ENCODE measurements around a stretch of chr22.

DNA sequence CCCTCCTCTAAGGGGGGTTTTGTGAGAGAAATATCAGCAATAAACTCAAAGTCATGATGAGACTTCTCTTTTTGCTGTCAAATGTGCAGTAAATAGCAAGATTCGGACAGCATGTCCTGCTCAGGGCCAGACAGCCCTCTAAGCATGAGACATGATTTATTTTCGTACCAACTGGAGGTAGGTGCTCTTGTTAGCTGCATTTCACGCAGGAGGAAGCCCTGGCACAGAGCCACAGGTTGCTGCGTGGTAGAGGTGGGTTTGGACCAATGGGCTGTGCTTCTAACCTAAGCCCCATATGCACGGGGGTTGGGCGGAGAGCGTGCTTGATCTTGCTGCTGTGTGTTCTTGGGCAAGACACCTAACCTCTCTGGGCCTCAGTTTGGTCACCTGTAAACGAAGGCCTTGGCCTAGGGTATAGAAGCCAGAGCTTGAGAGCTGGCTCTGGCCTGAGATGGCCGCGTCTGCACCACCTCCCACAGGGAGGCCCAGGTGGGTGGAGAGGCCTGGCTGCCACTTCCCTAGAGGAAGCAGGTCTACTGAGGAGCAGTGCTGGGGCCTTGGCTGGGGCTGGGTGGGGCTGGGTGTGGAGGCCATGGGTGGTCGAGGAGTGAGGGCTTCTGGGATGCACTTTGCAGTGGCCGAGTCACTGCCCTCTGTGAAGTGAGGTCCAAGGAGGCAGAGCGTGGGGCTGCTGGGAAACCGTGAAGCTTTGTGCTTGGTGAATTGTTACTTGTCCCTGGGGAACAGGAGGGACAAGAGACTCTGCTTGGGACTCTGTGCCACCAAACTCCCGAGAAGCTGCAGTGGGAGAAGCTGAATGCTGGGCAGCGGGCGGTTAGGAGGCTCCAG, 38.5 kb upstream of the GRAMD4 start:
- PRO-cap, result no peak

DNA sequence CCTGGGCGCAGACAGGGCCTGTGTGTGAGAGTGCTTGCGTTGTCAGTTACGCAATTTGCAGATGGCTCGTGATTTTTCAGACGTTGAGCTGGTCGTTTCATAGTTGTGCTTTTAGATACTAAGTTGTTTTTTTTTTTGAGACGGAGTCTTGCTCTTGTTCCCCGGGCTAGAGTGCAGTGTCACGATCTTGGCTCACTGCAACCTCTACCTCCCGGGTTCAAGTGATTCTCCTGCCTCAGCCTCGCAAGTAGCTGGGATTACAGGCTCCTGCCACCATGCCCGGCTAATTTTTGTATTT, 21.0 kb upstream of the GRAMD4 start:
- PRO-cap, result no peak

GRCh38 chr22:46627440-46628000, 7.3 kb downstream of the GRAMD4 start:
- PRO-cap, result no peak

DNA sequence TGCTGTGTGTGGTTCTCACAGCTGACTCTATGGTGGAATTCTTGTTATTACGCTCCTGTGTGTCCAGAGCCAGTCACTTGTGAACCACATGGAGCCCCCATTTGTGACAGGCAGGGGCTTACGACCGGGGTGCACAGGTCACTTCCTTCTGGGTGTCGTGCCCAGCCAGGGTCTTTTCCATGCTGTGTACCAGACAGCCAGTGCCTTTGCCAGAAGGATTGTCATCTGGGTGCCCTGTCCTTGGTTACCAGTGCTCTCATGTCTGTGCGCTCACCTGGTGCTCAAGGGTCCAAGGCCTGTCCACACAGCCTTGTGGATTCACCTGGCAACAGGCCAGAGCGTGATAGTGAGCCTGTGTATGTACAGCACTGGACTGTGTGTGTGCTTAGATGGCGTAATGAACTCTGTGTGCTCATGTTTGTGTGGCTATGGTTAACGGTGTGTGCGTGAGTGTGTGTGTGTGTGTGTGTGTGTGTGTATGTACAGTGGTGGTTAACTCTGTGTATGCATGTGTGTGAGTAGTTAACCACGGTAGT, 18.6 kb downstream of the GRAMD4 start:
- PRO-cap, result no peak

GRCh38 chr22:46657859-46658715, 37.9 kb downstream of the GRAMD4 start:
- PRO-cap, result no peak

- PRO-cap, result no peak
Observed at GRCh38 chr22:46673972-46674221, 53.7 kb downstream of the GRAMD4 start.

- PRO-cap, result no peak
Observed at GRCh38 chr22:46734837-46735796, 2.9 kb downstream of the CERK start.

DNA sequence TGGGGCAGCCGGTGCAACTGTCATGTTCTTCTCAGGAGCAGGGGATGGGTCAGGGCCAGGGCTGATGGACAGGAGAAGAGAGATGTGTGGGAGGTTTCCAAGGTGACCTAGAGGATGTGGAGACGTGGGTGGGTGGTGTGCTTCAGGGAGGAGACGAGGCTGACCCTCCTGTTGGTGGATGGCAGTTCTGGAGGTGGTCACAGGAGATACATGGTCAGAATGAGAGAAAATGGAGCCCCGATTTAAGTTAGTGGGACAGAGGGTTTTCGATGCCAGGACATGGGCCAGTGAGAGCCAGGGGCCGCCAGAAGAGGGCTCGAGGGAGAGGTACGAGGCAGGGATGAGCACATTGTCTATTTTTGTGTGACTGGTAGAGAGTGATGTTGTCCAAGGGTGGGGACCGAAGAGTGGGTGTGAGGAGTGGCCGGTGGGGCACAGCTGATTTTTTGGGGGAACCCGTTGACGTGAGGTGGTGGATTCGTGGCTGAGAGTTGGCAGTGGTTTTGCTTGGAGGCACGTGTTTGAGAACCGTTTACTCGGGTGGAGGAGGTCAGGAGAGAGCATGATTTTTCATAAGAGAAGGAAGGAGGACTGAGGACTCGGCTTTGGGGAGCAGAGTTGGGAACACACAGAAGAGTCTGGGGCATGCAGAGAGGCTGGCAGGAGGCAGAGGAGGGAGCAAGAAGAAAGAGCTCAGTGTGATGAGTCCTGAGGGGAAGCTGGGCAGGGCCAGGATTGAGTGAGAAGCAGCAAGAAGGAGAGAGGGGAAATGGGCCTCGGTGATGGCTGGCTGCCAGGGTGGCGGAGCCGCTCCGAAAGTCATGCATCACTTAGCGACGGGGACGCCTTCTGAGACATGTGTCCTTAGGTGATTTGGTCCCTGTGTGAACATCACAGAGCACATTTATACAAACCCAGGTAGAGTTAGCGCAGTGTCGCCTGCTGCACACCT, 14.8 kb downstream of the TBC1D22A start:
- PRO-cap, result no peak

- PRO-cap, result no peak
Observed at GRCh38 chr22:46816039-46816746, 53.7 kb downstream of the TBC1D22A start.

DNA sequence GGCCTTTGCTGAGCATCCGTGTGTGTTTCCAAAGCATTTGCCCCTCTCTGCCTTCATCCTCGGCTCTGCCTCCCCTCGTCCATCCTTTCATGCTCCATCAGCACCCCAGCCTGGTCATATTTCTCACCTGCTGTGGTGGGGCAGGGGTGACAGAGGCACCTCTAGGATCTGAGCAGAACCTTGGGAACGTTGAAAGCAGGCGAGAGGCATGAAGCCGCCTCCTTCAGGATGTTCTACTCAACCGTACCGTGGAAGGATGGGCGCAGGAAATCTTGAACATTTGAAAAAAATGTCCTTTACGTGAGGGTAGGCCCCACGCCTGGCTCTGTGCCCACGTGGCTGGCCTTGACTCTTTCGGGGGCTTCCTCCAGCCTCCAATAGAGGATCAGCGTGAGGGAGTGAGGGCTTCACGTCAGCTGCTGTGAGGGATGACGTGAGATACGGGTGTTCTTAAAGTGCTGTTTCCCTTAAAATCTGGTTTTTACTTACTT, 90.7 kb downstream of the TBC1D22A start:
- PRO-cap, result no peak

DNA sequence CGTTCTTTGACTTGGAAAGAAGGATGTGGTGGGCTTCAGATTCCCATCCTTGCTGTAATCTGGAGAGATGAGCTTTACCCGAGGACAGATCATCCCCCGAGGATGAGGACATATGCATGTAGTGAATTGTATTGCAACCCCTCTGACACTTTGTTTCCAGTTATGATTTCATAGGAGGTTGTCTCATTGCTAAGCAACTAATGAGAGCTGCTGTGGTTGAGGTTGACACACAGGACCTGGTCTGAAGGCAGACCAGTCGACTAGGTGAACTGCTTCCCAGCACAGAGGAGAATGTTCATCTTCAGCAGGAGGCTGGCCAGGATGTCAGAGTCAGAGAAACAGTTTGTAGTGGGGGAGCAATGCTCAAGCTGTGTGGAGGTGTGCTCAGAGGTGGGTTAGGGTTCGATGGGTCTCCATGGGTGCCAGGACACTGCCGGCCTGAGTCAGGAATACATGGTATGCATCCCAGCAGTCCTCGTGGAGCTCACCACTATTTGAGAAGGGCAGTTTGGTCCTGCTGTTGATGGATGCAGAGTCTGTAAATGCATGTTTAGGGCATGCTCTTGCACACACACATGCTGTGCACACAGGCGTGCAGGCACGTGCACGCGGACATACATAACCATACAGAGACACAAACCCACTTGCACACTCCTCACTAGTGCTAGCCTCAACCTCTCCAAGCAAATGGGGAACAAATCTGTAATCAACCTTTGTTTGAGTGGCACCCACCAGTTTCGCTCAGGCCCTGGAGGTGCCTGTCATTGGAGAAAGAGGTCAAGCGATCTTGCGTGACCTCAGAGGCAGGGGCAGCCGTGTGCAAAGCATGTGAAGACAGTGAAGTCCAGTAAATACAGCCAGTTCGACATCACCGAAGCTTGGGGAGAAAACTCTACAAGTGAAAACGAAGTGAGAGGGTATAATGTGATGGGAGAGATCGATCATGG, 153.8 kb downstream of the TBC1D22A start:
- PRO-cap, result no peak

DNA sequence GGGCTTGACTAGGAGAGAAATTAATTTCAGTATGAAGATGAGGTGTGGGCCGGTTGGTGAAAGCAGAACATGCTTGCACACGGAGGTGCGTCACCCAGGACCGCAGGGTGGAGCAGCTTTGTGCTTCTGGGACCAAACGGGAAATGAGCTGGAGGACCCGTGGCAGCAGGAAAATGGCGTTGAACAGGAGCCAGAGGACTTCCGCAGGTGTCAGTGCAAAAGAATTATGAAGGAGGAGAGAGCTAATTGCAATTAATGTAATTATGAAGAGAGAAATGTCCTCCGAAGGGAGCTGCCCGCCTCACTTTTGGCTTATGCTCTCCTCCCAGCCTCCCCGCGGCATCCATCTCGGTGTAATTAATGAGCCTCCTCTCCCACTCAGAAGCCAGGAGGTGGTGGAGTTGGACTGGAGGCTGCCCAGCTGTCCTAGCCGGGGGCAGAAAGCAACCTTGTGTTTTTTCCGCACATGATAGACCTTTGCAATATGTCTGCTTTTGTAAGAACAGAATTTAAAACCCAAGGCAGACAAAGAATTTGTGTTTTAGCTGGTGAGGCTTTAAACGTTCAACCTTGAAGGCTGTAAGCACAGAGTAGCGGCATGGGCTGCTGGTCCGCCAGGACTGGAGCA, 180.5 kb downstream of the TBC1D22A start:
- PRO-cap, result no peak

- PRO-cap, result no peak
Observed at GRCh38 chr22:47041696-47042314, 279.4 kb downstream of the TBC1D22A start.

DNA sequence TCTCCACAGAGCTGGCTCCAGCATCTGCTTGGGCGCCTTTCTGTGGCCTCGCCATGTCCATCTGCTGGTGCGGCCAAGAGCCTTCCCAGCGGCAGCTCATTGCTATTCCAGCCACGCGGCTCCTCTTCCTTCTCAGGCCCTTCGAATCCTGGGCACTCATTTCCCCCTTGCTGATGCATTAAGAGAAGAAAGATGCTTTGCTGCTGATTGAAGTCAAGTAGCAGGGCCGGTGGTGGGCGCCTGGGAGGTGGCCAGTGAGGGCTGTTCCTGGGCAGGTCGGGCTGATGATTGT, 292.0 kb downstream of the TBC1D22A start:
- PRO-cap, result no peak

DNA sequence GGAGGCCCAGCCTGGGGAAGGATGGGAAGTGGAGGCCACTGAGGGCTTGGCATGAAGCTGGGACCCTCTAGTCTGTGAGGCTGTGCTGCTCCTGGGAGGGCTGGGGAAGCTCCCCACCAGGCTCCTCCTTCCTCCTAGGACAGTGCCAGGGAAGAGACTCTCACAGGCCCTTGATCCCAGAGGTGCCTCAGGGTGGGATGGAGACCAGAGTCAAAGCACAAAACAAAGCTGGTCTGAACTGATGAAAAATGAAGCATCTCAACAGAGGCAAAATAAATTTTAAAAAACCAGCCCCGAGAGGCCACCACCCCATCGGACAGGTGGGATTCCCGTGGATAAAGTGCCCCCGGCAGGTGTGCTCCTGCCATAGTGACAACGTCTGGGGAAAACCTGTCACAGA, 385.4 kb downstream of the TBC1D22A start:
- PRO-cap, result no peak

DNA sequence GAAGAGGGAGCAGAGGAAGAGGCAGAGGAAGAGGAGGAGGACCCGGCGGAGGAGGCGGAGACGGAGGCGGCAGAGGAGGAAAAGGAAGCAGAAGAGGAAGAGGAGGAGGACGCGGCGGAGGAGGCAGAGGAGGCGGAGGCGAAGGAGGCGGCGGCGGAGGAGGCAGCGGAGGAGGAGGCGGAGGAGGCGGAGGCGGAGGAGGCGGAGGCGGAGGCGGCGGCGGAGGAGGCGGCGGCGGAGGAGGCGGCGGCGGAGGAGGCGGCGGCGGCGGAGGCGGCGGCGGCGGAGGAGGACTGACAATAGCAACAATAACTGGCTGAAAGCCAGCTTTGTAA, 616.6 kb downstream of the TBC1D22A start:
- PRO-cap, result no peak

DNA sequence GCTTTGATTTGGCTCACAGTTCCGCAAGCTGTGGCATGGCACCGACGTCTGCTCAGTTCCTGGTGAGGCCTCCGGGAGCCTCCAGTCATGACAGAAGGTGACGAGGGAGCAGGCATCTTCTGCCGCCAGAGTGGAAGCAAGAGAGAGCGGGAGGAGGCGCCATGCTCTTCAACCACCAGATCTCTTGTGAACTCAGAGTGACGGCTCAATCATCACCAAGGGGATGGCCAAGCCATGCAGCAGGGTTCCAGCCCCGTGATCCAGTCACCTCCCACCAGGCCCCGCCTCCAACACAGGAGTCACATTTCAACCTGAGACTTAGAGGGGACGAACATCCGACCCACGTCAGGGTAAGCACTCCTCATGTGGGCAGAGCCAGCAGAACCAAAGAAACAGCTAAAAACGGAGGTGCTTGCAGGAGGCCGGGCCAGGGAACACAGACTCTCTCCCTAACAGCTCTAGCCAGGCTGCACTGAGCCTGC, 132.2 kb upstream of the TAFA5 start:
- PRO-cap, result no peak

DNA sequence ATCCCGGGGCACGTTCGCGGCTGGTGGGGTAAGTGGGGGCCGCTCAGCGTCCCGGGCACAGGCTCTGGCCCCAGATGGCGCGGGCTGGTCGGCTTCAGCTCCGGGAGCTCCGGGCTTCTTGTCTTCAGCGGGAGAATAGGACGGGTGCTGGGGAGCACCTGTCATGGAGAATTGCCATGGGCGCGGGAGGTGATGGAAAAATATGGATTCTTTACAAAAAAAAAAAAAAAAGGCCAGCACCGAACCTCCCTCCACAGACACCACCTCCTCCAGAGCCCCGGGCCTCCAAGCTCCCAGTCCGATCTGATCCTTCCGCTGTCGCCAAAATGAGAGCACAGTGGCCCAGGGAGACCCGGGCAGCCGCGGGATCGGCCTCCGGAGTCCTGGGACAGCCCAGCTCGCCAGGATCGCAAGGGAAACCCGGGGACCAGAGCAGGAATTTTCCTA, 1.2 kb downstream of the TAFA5 start:
- PRO-cap, result no peak

DNA sequence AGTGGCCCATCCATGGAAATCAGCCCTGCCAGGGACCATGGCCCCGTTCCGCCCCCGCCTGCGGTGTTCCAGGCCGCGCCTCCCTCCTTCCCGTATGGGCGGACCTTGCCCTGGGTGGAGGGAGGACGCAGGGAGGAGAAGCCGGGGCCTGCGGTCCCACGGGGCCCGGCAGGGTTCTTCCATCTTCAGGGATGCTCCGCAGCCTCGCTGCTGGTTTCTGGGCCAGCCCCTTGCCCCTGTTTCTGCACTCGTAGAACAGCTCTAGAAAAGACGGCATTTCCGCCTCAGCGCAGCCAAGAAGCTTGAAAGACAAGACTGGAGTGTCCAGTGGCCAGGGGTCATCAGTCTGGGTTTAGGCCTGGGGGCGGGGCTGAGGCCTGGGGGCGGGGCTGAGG, 7.8 kb downstream of the TAFA5 start:
- PRO-cap, result unidirectional peak, minus-strand start at position 322 of the sequence

- PRO-cap, result no peak
Observed at GRCh38 chr22:48501291-48501639, 11.9 kb downstream of the TAFA5 start.